Renal cortical epithelial cell (primary cell): Measurements from ENCODE around the genes GUF1, GNPDA2, SLC10A4 and LNX1.

- RRBS, result 1% methylated on average over 28 of the region's 61 CpGs
Measured at GRCh38 chr4:44677877-44679054, at the start of gene GUF1. TSS of gene GUF1 (plus strand) at chr4:44678420.

- RRBS, result 1% methylated on average over 21 of the region's 72 CpGs
Measured at GRCh38 chr4:44725598-44726726, at the start of gene GNPDA2. TSS of gene GNPDA2 (minus strand) at chr4:44726556.

DNA sequence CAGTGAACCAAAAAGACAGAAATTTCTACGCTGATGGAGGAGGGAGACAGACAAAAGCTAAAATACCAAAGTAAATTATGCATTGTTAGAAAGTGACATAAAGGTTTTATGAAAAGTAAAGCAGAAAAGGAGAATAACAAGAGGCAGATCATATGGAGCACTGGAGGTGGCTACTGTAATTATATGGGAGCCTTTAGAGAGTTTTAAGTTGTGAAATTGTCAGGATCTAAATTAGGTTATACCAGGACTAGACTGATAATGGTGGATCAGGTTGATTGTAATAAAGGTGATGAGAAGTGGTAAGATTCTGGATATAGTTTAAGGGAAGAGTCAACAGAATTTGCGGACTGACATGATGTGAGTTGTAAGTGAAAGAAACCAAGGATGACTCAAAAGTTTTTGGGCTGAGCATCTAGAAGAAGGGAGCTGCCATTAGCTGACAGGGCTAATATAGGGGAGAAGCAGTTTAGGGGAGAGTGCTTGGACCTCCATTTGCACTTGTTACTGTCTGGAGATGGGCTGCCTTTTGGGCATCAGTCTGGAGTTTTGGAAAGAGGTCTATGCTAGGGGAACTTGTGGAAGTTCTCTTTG is 15.2 kb downstream of the ATP10D start:
- RRBS, result no CpG with 5 or more reads among the region's 2 CpGs

GRCh38 chr4:47830910-47831702 is 6.8 kb downstream of the CORIN start:
- RRBS, result no CpG with 5 or more reads among the region's 7 CpGs

DNA sequence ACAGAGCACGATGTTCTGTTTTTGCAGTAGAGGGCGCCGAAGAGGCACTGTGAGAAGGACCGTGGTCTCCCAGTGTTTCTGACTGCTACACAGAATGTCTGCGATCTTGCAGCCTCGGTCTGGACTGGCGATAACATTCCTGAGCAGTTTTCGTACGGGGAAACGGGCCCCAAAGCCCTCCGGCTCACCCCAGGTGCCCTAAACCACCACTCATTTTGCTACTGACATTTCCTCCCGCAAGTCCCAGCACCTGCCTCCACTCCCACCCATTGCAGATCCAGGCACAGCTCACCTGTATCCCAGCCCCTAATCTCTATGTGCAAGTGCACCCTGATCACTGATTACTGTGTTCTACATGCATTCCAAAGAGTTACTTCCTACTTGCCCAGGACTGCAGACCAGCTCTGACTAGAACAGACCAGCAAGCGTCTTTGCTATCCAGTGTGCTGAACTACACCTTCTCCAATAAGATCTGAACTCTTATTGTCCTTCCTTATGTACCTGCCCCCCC is 12.4 kb upstream of the NFXL1 start:
- RRBS, result no CpG with 5 or more reads among the region's 13 CpGs

DNA sequence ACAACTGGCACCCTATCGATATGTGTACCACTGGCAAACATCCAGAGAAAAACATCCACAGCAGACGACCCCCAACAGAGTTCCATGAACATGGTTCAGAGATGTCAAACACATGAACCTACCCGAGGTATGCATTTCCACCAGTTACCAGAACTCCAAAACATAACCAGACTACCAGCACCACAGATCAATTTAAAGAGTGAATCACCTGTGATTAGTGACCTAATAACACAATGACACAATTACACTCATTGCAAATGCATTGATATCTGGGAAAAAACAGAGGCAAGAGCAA is 59.1 kb downstream of the TEC start:
- RRBS, result no CpG with 5 or more reads among the region's 3 CpGs

GRCh38 chr4:48343112-48343807 is 1.9 kb downstream of the SLAIN2 start:
- RRBS, result no CpG with 5 or more reads among the region's 4 CpGs

- RRBS, result 2% methylated on average over 51 of the region's 80 CpGs
Measured at GRCh38 chr4:48482887-48483703, at the start of gene SLC10A4. TSS of gene SLC10A4 (plus strand) at chr4:48483343.

DNA sequence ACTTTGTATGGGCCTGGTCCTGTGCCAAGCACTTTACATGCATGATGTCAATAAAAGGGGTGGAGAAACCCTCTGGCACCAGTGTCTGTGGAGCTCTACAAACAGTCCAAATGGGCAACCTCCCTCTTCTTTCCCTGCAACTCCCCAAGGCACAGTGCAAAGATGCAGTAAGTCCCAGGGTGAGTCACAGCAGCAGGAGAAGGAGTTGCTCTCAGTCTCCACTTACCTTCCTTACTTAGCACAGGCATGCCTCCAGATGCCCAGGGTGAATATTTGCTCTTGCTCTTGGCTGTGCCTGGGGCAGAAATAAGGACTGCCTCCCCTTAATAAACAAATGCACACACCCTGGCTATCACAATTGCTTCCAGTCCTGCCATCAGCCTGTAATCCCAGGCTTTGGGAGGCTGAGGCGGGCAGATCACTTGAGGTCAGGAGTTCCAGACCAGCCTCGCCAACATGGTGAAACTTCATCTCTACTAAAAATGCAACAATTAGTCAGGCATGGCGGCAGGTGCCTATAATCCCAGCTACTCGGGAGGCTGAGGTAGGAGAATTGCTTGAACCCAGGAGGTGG is 4.2 kb downstream of the OCIAD2 start:
- RRBS, result no CpG with 5 or more reads among the region's 4 CpGs

- RRBS, result no CpG with 5 or more reads among the region's 4 CpGs
Measured at GRCh38 chr4:48909512-48909990, 3.0 kb upstream of the OCIAD2 start.

- RRBS, result no CpG with 5 or more reads among the region's 3 CpGs
Measured at GRCh38 chr4:52016930-52017435, 3.2 kb downstream of the LRRC66 start.

- RRBS, result no CpG with 5 or more reads among the region's 1 CpG
Measured at GRCh38 chr4:52017865-52018078, 2.4 kb downstream of the LRRC66 start.

DNA sequence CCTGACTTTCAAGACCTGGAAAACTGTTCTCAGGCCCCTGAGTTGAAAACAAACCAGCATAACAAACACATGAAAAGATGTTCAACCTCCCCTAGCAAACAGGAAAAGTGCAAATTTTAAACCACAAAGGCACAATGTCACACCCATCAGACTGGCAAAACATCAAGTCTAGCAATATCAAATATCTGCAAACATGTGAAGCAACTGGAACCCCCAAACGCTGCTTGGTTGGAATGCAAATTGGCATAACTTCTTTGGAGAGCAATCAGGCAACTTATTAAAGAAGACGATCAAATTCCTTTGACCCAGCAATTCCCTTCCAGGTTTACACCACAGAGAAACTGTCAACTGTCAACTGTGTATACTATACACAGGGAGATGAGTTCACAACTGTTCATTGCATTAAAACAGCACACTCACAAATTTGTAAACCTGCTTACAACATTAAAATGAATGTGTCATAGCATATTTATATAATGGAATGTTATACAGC is 7.0 kb downstream of the USP46 start:
- RRBS, result no CpG with 5 or more reads among the region's 2 CpGs

- RRBS, result no CpG with 5 or more reads among the region's 3 CpGs
Measured at GRCh38 chr4:52662256-52662928, 3.3 kb upstream of the USP46 start.

DNA sequence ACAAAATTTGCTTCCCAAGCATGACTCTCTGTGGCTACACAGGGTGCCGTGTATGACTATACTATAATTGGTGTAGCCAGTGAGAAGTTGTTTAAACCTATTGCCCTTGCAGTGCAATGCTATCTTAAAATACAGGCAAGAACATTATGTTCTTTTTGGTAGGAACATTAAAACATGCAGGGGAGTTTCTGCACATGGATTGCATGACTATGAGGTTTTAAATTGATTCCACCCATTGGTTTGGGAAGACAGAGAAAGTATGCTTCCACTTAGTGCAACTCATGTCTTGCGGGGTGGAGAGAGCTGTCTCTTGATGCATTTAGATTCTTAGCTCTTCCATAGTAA is 39.6 kb upstream of the RASL11B start:
- RRBS, result no CpG with 5 or more reads among the region's 2 CpGs

GRCh38 chr4:53022397-53022825 is 160.3 kb downstream of the RASL11B start:
- RRBS, result no CpG with 5 or more reads among the region's 2 CpGs

DNA sequence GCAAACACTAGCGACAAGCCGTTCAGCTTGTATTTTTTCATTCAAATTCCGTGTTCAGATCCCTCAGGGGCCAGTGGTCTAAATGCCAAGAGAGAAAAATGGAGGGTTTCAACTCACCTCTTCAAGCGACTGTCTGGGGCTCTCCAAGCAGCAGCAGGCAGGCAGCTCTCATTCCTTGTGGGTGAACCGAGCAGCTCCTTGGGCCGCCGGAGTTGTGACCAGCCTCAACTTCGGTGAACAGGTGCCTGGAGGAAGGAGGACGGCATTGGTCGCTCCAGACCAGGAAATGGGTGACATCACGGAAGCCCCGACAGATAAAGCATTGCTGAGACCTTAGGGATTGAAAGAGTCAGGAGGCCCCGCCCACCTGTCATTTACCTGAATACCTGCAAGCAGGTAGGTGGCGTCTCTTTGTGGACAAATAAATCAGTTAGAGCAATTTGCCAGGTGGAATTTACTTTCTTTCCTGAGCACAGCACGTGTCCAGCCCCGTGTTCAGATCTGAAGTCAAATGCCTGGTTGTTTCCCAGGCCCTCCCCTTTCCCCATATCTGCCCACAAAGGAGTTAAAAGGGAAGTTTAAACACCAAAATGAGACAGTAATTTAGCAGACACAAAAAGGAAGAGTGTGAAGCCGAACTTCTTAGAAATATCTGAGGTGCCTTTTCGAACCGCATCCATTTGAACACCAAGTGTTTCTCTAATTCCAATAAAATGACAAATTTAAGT is at the start of gene LNX1:
Gene LNX1, minus strand, starts transcription at position 216 of the 728 bp plus-strand sequence.
- RRBS, result no CpG with 5 or more reads among the region's 19 CpGs

- RRBS, result no CpG with 5 or more reads among the region's 12 CpGs
Measured at GRCh38 chr4:53905899-53906334, 158.5 kb downstream of the CHIC2 start.

GRCh38 chr4:54325894-54326093 is 96.7 kb downstream of the PDGFRA start:
- RRBS, result no CpG with 5 or more reads among the region's 11 CpGs